Diencephalon (tissue), 2 donors: ENCODE results near the genes DLX1, ITGA6, RAPGEF4 and MAP3K20.

GRCh38 chr2:171699712-171700336 is 12.6 kb downstream of the DYNC1I2 start:
- RAMPAGE, long total RNA: no peak

GRCh38 chr2:172083124-172083627 is 2.1 kb upstream of the DLX1 start:
- RAMPAGE, long total RNA: no peak

GRCh38 chr2:172085190-172086039 is at the start of gene DLX1:
Gene DLX1, plus strand, starts transcription at chr2:172085507.
- RAMPAGE, long total RNA: start-site peak on the plus strand at chr2:172085487-172085516, 45 and 223 reads in 2 replicates

DNA sequence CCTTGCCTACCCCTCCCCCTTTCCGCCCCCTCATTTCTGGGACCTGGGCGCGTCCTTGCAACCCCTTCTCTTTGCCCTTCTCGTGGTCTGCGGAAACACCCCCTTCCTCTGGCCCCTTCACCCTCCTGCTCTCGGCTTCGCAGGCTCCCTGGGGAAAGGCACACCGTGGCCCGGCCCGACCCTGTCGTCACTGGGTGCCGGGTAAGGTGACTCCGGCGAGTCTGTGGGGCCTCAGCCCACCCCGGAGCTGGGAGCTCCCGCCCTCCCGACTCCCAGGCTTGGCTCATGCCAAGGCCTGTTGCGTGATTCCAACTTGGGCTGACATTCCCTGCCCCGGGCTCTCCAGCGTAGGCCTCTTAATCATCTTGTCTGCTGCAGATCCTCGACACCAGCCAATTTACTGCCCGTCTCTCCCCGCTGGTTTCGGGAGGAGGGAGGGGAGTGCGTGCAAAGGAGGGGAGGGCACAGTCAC is 5.6 kb downstream of the DLX2 start:
- RAMPAGE, long total RNA: no peak

GRCh38 chr2:172234528-172235823 is 132.3 kb upstream of the DLX2 start:
- RAMPAGE, long total RNA: no peak

GRCh38 chr2:172253058-172253753 is 150.5 kb upstream of the DLX2 start:
- RAMPAGE, long total RNA: no peak

- RAMPAGE, long total RNA: no peak
These were observed 97.4 kb upstream of the ITGA6 start for GRCh38 chr2:172329691-172330760.

DNA sequence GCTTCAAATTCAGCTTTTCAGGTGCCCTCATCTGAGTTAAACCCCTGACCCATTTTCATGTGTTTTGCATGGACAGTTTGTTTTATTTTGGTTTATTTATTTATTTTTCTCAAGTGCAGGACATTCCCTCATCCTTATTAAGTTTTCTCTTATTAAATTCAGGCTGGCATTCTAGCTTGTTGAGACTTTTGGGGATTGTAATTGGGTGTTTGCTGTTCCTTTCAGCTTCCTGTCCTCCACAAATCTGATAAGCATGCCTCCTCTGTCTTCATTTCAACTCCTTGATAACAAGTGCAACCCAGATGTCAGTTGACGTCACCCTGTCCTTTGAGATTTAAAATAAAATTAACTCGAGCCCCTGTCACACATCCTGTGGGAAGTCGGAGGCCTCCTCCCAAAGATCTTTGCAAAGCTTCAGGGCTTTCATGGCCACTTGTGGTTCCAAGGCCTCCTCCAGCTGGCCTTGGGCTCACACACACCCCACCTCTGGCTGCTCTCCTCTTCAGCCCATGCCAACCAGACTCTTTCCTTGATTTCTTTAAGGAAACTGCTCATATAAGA is 70.0 kb upstream of the ITGA6 start:
- RAMPAGE, long total RNA: no peak

- RAMPAGE, long total RNA: no peak
These were observed at the start of gene ITGA6 for GRCh38 chr2:172427254-172428209. Gene ITGA6, plus strand, starts transcription at chr2:172427586.

DNA sequence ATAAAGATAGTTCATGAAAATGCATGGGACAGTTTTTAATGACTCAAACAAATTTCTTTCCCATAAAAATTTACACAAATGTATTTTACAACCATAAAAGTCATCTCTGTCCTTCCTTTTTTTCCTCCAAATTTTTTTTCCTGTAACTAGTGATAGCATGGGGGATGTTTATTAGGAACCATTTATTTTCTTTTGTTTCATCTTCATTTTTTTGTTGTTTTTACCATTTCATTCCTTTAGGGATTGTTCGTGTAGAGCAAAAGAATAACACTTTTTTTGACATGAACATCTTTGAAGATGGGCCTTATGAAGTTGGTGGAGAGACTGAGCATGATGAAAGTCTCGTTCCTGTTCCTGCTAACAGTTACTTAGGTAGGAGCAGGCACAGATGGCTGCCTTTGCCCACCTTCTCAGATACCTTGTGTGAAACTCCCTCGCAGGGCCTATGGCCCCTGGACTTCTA is 43.4 kb downstream of the ITGA6 start:
- RAMPAGE, long total RNA: no peak

GRCh38 chr2:172473959-172474449 is 46.6 kb downstream of the ITGA6 start:
- RAMPAGE, long total RNA: no peak

DNA sequence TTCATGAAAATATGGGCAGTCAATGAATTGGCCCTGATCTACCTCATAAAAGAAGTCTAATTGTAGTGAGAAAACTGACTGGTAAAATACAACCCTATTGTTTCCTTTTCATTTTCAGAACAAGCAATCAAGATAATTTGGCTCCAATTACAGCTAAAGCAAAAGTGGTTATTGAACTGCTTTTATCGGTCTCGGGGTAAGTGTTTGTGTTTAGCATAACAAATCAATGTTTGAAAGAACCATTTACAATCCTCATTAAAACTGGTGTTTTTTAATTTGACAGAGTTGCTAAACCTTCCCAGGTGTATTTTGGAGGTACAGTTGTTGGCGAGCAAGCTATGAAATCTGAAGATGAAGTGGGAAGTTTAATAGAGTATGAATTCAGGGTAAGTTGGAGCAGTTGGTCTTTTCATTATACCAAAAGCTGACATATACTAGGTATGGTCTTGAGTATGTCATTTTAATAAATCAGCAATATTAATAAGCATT is 60.5 kb downstream of the ITGA6 start:
- RAMPAGE, long total RNA: no peak

DNA sequence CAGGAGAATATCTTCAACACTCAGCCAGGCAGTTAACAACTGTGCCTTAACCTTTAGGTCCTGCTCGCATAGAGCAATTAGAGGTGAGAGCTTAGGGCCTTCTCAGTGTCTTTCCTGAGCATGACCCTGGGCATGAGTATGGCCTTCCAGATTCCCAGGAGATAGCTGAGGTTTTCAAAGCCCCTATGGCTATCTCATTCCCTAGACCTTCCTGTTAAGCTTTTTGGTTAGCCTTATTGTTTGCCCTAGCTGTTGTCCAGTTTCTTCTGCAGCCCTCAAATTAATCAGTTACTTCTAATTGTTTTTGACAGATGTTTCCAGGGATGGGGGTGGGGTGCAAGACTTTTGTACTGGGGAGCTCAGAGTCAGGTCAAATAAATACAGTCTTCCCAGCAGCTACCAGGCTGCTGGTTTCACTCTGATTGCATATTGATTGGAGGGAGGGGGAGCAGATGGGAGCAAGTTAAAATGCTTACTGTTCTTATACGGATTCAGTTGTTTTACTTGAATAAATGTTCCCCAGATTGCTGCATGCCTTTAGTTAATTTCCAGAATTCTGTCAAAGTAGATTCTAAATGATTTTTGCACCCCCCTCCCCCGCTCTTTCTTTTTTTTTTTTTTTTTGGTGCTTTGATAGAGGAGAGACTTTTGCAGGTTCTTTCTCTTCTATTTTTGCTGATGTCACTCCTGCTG is 23.2 kb downstream of the PDK1 start:
- RAMPAGE, long total RNA: no peak

- RAMPAGE, long total RNA: no peak
These were observed 40.8 kb downstream of the PDK1 start for GRCh38 chr2:172596480-172597389.

DNA sequence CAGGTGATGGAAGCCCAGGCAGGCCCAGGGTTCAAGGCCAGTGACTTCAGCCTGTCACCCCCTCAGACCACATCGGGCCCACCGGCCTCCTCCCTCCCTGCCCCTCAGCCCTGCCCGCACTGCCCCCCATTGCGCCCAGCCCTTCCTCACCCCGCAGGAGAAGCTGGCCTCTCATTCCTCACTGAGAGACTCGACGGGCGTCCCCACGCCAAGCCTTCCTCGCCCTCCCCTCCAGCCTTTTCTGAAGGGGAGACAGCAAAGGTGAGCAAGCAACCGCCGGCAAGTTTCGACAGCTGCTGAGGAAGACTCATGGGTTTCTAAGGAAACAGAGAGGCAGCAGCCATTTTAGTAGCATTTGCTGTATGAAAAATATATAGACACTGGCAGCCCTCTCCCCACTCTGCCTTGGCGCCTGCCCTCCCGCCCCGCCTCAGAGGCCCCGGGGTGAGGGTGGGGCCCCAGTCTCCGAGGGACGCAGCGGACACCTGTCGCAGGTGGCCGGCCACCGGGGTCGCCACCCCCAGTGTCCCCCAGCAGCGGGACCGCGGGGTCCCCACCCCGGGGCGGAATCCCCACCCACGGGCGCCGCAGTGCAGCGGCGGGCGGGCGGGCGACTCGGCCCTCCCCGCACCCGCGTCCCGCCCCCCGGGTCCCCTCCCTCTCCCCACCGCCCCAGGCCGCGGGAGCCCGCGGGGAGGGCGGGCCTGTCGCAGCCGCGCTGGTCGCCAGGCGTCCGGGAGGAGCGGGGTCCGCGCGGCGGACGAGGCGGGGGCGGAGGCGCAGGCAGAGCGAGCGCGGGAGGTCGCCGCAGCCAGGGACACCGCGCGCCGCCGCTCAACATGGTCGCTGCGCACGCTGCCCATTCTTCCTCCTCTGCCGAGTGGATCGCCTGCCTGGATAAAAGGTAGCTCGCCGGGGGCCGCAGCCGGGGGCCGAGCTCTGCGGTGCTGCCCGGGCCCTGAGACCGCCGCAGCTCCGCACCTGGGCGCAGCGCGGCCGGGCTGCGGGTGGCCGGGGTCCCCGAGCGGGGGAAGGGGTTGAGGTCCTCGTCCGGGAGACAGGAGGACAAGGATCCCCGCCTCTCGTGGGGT is at the start of gene RAPGEF4:
RAPGEF4 (plus strand) TSS at position 701 of the 1,091 bp plus-strand sequence.
- RAMPAGE, long total RNA: no peak

DNA sequence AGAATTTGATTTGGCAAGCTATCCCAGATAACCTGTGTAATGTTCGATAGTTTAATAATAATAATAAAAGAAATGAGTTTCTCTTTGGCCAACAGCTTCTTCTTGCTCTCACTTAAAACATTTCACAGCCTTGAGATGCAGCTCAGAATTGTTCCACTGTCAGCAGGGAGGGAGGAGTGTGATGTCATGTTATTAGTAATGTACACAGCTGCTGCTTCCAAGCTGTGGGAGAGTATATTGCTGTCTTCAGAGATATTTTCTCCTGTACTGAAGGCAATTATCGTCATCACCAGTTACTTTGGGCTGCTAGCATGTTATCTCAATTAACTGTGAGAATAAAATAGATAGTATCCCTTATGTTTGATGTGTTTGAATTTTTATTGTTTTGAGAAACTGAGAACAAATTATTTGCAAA is 146.9 kb upstream of the MAP3K20 start:
- RAMPAGE, long total RNA: no peak

DNA sequence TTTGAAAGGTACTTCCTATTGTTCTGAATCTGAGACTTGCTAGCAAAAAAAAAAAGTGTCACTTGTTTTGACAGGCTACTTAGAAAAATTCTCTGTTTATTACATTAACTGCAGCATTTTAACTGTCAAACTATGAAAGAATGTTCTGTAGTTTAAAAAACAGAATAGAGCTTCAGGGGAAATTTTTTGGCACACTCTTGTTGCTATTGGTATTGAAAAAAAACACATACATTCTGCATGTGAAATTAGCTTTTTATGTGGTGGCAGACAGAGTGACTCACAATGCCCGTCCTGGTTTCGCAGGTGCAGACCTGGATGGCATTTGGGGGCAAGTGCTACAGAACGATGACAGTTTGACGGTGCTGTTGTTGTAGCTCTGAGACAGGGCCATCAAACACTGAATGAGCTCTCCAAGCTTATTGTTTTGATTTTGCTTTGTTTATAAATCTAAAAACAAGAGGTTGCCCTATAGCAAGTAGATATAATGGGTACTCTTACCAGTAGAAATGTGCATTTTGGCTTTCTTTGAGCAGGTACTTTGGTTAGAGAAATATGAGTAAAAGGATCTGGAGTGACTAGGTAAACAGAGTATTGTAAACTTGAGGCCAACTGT is 104.9 kb upstream of the MAP3K20 start:
- RAMPAGE, long total RNA: no peak

GRCh38 chr2:173022043-173022368 is 53.6 kb upstream of the MAP3K20 start:
- RAMPAGE, long total RNA: no peak

DNA sequence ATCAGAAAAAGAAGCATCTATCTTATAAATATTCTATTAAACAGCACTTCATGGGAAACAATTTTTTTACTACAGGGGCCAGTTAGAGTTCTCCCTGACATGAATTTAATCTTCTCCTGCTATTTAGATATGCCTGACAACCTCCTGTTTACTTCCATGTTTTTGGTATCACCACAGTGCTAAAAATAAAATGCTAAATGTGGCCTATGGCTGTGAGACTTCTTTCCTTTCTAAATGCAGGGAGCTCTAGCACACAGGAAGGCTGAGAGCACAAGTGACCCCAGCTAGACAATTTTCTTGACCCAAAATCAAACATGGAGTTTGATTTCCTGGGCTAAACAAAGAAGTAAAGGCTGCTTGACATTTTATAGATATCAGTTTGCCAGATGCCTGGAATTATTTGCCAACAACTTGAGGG is 47.9 kb upstream of the MAP3K20 start:
- RAMPAGE, long total RNA: no peak

DNA sequence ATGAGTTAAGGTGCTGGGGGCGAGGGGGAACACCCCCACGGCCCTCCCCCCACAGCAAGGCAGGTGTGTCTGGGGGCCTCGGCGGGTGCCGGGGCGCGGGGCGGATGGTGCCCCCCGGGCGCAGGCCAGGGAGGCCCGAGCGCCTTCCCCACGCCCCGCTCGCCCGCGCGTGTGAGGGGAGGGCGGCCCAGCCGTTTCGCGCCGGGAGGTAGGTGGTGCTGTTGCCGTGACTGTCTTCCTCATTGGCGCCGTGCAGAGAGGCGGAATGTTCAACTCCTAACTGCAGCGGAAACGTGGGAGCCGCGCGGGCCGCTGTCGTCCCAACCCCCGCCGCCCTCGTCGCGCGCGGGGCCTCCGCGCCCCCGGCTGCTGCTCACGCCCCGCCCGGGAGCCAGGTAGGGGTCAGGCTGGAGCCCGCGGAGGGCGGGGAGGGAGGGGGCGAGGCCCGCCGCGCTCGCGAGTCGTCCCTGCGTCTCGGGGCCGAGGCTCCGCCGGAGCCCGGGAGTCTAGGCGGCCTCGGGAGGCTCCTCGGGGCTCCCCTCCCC is at the start of gene MAP3K20:
MAP3K20 (plus strand) TSS at position 239 of the 545 bp plus-strand sequence.
- RAMPAGE, long total RNA: no peak